Keratinocyte (primary cell): ENCODE data around the genes ALDH3B2 and PPP6R3.

CAGE:
- cytosol, long polyA minus RNA = start-site peak on the plus strand at chr11:67398478-67398509, 11 reads; start-site peak on the plus strand at chr11:67398608-67398612, 9 reads
- cytosol, long polyA plus RNA = no peak
- long polyA plus RNA = no peak
- nucleus, long polyA minus RNA = no peak
- nucleus, long polyA plus RNA = no peak
These were observed 3.1 kb downstream of the PPP1CA start for GRCh38 chr11:67398282-67399162.

DNA sequence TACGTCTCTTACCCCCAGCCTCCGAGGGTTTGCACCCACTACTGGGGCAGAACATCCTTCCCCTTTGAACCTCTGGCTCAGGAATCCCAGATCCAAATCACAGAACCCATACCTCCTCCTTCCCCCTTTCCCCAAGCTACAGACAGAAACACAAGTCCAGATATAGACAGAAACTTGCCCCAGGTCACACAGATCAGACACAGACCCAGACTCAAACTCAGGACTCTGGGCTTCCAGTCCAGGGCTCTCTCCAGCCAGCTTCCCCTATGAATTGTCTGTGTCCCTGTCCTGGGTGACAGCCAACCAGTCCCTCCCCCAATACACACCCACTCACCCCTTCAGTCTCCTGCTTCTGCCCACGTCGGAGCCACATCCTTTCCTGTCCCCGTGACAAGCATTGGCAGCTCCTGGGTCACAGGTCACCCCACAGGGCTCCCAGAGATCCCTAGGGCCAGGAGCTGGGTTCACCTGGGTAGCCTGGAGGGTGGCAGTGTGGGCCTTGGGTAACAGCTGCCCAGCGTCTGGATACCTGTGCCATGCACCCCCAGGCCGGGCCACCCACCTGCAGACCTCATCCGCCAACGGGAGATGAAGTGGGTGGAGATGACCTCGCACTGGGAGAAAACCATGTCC, 770 bp downstream of the TBC1D10C start:
CAGE:
- cytosol, long polyA minus RNA = no peak
- cytosol, long polyA plus RNA = no peak
- long polyA plus RNA = no peak
- nucleus, long polyA minus RNA = no peak
- nucleus, long polyA plus RNA = no peak

DNA sequence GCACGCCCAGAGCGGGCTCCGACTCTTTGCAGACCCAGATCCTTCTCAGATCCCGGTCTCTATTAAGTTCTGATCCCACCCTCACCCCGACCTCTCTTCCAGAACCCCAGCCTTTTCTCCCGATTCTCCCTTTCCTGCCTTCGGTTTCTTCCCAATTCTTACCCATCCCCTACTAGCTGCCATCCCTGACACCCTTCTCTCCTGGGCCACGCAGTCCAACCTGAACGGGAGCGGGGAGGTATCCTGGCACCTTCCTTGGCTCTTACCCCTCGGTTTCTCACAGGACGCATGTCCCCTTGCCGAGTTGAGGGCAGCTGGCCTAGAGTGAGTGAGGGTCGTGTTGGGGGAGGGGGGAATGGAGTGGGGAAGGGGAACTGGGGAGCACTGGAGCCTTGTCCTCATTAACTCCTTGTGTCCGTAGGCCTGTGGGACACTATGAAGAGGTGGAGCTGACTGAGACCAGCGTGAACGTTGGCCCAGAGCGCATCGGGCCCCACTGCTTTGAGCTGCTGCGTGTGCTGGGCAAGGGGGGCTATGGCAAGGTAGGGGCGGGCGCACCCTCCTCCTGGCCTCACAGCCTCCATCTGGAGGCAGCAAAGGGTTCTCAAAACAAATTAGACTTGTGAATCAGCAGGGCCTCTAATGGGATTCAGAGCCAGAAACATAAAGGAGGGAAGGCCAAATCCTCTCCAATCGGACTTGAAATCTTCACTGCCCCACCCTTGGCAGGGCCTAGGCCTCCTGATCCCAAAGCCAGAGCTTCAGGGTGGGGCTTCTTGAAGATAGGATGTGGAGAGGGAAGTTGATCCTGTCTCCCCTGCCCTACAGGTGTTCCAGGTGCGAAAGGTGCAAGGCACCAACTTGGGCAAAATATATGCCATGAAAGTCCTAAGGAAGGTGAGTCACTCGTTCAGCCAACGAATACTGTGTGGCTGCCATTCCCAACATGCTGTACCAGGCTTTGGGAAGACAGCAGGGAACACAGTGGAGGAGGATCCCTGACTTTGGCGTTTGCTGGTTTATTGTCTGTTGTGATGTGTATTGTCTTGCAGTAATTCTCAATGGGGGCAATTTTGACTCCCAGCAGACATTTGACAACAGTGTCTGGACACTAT, 762 bp downstream of the RPS6KB2 start:
CAGE:
- cytosol, long polyA minus RNA = no peak
- cytosol, long polyA plus RNA = no peak
- long polyA plus RNA = no peak
- nucleus, long polyA minus RNA = no peak
- nucleus, long polyA plus RNA = no peak

GRCh38 chr11:67628759-67629269, 923 bp downstream of the NUDT8 start:
CAGE:
- cytosol, long polyA minus RNA = no peak
- cytosol, long polyA plus RNA = no peak
- long polyA plus RNA = no peak
- nucleus, long polyA minus RNA = no peak
- nucleus, long polyA plus RNA = no peak

GRCh38 chr11:67674292-67675073, at the start of gene ALDH3B2:
Gene ALDH3B2 (minus strand): TSS chr11:67674623.
CAGE:
- cytosol, long polyA minus RNA = no peak
- cytosol, long polyA plus RNA = no peak
- long polyA plus RNA = start-site peak on the minus strand at chr11:67674497-67674575, 5 and 32 reads in 2 replicates
- nucleus, long polyA minus RNA = no peak
- nucleus, long polyA plus RNA = no peak

CAGE:
- cytosol, long polyA minus RNA = no peak
- cytosol, long polyA plus RNA = no peak
- long polyA plus RNA = no peak
- nucleus, long polyA minus RNA = no peak
- nucleus, long polyA plus RNA = no peak
These were observed 1.3 kb downstream of the UNC93B1 start for GRCh38 chr11:68002511-68003070.

CAGE:
- cytosol, long polyA minus RNA = no peak
- cytosol, long polyA plus RNA = no peak
- long polyA plus RNA = no peak
- nucleus, long polyA minus RNA = no peak
- nucleus, long polyA plus RNA = no peak
These were observed 3.1 kb downstream of the NDUFS8 start for GRCh38 chr11:68033212-68034255.

GRCh38 chr11:68050438-68051143, 11.8 kb downstream of the TCIRG1 start:
CAGE:
- cytosol, long polyA minus RNA = no peak
- cytosol, long polyA plus RNA = no peak
- long polyA plus RNA = no peak
- nucleus, long polyA minus RNA = no peak
- nucleus, long polyA plus RNA = no peak

GRCh38 chr11:68067625-68068350, 29.0 kb downstream of the TCIRG1 start:
CAGE:
- cytosol, long polyA minus RNA = no peak
- cytosol, long polyA plus RNA = no peak
- long polyA plus RNA = no peak
- nucleus, long polyA minus RNA = no peak
- nucleus, long polyA plus RNA = no peak

DNA sequence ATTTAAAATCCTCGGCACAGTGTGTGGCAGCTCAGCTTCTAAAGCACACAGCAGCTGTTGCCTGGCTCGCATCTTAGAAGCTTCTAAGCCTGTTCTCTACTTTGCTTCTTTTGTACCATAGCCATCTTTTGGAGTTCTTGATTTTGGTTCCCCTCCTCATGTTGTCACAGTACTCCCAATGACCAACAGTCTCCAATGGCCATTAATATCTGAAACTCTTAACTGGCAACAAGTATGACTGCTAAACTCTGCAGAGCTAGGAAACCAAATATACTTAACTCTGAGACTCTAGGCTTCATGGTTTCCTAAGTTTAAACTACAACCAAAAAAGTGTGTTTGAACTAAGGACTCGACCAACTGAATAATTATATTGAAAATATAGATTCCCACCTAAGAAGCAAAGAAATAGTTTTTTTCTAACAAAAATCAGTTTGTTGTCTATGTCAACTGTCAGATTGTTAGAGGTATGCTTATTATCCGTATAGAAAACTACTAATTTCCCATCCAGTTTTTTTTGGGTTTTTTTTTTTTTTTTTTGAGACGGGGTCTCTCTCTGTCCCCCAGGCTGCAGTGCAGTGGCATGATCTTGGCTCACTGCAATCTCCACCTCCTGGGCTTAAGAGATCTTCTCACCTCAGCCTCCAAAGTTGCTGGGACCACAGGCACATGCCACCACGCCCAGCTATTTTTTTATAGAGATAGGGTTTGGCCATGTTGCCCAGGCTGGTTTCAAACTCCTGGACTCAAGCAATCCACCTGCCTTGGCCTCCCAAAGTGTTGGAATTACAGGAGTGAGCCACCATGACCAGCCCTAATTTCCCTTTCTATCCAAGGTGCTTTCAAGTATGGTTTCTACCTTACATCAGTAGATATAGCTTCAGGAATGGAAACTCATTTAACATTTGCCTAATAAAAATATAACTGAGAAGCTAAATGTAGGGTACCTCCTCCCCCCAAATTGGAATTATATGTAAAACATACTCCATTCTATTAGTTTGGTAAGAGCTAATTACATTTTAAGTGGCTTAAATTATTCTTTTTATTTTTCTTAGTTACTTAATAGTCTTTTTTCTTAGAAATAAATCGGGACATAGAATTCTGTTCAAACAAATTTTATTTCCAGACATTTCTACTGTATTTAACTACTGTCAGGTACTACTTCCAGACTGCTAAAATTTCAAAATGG, 28.3 kb downstream of the CHKA start:
CAGE:
- cytosol, long polyA minus RNA = no peak
- cytosol, long polyA plus RNA = no peak
- long polyA plus RNA = no peak
- nucleus, long polyA minus RNA = no peak
- nucleus, long polyA plus RNA = no peak

DNA sequence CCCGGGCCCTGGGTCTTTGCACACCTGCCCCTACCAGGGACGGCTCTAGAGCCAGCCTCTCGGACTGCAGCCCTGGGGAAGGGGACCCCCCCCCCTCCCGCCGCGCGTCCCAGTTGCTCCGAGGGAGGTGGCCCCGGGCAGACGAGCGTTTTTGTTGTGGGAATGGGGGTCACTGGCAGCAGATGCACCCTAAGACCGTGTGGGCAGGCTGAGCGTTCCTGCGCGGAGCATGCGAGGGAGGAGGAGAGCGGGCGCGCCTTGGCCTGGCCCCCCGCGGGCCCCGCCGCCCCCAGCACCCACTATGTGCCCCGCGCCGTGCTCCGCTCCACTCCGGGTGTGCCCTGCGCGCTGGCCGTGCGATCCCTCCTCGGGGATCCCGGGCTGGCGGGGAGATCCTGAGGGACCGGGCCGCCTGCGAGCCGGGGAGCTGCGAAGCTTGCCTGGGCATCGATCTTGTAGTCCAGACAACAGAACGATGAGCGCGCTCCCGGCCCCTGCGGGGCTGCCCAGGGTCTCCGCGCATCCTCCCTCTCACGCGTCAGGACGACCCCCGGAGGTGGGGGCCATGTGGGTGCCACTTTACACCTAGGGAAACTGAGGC, 1.1 kb upstream of the KMT5B start:
CAGE:
- cytosol, long polyA minus RNA = no peak
- cytosol, long polyA plus RNA = no peak
- long polyA plus RNA = no peak
- nucleus, long polyA minus RNA = no peak
- nucleus, long polyA plus RNA = no peak

GRCh38 chr11:68275655-68276140, 3.9 kb upstream of the C11orf24 start:
CAGE:
- cytosol, long polyA minus RNA = no peak
- cytosol, long polyA plus RNA = no peak
- long polyA plus RNA = no peak
- nucleus, long polyA minus RNA = no peak
- nucleus, long polyA plus RNA = no peak

GRCh38 chr11:68349453-68349925, 37.1 kb downstream of the LRP5 start:
CAGE:
- cytosol, long polyA minus RNA = no peak
- cytosol, long polyA plus RNA = no peak
- long polyA plus RNA = no peak
- nucleus, long polyA minus RNA = no peak
- nucleus, long polyA plus RNA = no peak

DNA sequence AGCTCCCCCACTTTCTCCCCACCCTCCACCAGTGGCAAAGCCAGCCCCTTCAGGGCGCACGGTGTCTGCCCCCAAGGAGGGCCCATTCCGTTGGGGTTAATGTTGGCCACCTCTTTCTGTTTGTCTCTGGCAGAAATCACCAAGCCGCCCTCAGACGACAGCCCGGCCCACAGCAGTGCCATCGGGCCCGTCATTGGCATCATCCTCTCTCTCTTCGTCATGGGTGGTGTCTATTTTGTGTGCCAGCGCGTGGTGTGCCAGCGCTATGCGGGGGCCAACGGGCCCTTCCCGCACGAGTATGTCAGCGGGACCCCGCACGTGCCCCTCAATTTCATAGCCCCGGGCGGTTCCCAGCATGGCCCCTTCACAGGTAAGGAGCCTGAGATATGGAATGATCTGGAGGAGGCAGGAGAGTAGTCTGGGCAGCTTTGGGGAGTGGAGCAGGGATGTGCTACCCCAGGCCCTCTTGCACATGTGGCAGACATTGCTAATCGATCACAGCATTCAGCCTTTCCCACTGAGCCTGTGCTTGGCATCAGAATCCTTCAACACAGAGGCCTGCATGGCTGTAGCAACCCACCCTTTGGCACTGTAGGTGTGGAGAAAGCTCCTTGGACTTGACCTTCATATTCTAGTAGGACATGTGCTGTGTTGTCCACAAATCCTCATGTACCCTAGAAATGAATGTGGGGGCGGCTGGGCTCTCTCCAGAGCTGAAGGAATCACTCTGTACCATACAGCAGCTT, 22.1 kb upstream of the PPP6R3 start:
CAGE:
- cytosol, long polyA minus RNA = no peak
- cytosol, long polyA plus RNA = no peak
- long polyA plus RNA = no peak
- nucleus, long polyA minus RNA = no peak
- nucleus, long polyA plus RNA = no peak

DNA sequence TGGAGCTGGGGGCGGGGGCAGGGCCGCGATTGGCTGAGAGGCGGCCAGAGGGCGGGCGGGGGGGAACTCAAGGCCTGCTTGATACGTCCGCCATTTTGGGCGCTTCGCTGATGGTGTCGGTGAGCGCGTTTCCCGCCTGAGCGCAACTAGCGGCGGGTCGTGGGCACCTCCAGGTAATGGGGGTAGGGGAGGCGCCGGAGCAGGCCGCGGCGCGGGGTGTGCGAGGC, at the start of gene PPP6R3:
TSS of gene PPP6R3 (plus strand) at position 98 of the 227 bp plus-strand sequence.
CAGE:
- cytosol, long polyA minus RNA = start-site peak on the plus strand centred at position 95 of the sequence, 7 bp wide, 44 reads
- cytosol, long polyA plus RNA = start-site peak on the plus strand centred at position 126 of the sequence, 63 bp wide, 458 and 861 reads in 2 replicates
- long polyA plus RNA = start-site peak on the plus strand centred at position 86 of the sequence, 56 bp wide, 914 and 2,510 reads in 2 replicates
- nucleus, long polyA minus RNA = start-site peak on the plus strand centred at position 97 of the sequence, 11 bp wide, 283 reads
- nucleus, long polyA plus RNA = start-site peak on the plus strand centred at position 126 of the sequence, 63 bp wide, 625 and 1,011 reads in 2 replicates

GRCh38 chr11:68460882-68461967, 673 bp downstream of the PPP6R3 start:
CAGE:
- cytosol, long polyA minus RNA = no peak
- cytosol, long polyA plus RNA = no peak
- long polyA plus RNA = no peak
- nucleus, long polyA minus RNA = no peak
- nucleus, long polyA plus RNA = no peak

DNA sequence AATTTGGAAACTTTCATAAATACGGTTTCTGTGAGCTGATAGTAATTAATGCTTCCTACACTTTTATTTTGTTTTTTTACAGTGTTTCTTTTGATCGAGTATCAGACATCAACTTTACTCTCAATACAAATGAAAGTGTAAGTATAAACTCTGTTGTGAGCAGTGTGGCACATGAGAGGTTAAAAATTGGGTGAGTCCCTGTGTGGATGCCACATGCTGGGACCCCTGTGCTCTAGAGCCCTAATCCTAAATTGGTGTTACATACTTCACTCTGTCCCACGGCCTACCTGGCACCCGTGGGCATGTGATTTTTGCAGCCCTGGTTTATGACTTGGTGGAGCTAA, 93.8 kb upstream of the GAL start:
CAGE:
- cytosol, long polyA minus RNA = no peak
- cytosol, long polyA plus RNA = no peak
- long polyA plus RNA = no peak
- nucleus, long polyA minus RNA = no peak
- nucleus, long polyA plus RNA = no peak

CAGE:
- cytosol, long polyA minus RNA = no peak
- cytosol, long polyA plus RNA = no peak
- long polyA plus RNA = no peak
- nucleus, long polyA minus RNA = no peak
- nucleus, long polyA plus RNA = no peak
These were observed 93.0 kb upstream of the GAL start for GRCh38 chr11:68591338-68591777.

DNA sequence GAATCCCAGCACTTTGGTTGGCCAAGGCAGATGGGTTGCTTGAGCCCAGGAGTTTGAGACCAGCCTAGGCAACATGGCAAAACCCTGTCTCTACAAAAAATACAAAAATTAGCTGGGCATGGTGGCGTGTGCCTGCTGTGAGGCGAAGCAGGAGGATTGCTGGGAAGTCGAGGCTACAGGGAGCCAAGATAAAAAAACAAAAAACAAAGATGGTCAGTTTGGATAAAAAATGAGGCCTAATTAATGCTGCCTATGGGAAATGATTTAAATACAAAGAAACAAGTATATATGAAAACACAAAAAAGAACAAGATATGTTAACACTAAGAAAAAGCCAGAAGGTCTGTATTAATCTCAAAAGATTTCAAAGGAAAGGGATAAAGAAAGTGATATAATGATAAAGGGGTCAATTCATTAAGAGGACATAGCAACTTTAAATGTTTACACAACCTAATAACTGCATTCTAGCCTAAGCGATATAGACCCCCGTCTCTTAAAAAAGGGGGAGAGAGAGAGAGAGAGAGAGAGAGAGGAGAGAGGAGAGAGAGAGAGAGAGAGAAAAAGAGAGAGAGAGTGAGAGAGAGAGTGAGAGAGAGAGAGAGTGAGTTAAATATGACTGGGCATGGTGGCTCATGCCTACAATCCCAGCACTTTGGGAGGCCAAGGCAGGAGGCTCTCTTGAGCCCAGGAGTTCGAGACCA, 90.4 kb upstream of the GAL start:
CAGE:
- cytosol, long polyA minus RNA = no peak
- cytosol, long polyA plus RNA = no peak
- long polyA plus RNA = no peak
- nucleus, long polyA minus RNA = no peak
- nucleus, long polyA plus RNA = no peak

DNA sequence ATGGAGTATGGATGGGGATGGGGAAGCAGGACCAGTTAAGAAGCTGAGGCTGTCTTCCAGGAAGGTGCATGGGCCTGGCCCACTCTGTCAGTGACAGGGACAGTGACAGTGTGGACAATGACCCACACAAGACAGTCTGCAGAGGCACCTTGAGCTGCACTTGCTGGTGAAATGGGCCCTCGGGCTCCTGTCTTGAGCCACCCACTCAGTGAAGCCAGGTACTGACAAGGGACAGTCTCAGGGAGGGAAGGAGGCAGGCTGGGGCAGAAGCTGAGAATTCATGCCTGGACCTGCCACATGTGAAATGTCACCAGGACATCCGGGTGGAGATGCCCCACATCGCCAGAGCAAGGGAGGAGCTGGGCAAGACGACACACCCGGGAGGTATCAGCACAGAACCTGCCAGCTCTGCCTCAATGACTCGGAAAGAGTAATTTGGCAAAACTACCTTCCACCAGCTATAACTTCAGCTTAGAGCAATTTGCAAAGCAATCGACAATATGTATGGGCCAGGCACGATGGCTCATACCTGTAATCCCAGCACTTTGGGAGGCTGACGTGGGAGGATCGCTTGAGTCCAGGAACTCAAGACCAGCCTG, 23.5 kb downstream of the CPT1A start:
CAGE:
- cytosol, long polyA minus RNA = no peak
- cytosol, long polyA plus RNA = no peak
- long polyA plus RNA = no peak
- nucleus, long polyA minus RNA = no peak
- nucleus, long polyA plus RNA = no peak